ENCODE measurements around the gene PIEZO2.

GRCh38 chr18:8978297-8978758, 124.2 kb upstream of the NDUFV2 start:
- RRBS, result no CpG with 5 or more reads among the region's 7 CpGs

DNA sequence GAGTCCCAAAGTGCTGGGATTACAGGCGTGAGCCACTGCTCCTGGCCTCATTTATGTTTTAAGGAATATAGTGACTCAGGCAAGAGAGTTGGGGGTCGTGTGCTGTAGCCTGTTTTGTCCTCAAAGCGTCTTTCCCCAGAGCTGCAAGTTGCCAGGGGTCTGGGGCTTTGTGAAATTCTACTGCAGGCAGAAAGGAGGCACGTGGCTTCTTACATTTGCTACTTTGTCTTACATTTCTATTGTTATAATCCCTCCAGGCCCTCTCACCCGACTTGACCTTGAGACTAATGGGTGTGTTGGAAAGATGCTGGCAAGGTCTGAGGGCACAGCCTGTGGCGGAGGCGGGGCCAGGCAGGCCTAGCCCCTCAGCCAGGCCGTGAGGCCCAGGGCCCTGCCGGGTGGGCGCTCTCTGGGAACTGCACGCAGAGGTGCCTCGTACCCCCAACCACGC, 85.8 kb upstream of the NDUFV2 start:
- RRBS, result no CpG with 5 or more reads among the region's 13 CpGs

DNA sequence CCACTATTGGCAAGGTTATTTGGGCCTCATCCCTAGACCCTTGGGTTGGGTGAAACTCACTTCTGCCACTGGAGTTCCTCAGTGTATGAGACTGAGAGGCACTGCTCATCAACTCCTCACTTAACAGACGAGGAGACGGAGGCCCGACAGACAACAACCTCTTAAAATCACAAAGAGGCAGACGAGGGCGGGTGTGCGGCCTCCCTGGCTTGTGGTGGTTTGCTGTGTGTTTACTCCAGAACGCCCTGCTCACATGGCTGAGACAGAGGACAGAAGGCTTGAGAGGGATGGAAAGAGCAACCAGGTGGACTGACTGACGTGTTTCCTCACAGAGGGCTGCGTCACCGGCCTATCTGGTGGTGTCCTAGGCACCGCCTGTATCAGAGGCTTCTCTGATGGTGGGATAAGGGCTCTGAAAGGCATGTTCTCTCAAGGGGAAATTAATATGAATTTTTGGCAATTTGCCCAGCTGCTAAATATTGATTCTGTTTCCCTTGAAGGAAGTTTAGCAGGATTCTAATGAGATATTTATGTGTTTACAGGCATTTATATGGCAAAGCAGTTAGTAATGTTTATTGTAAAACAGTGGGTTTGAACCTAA, 47.0 kb upstream of the RALBP1 start:
- RRBS, result no CpG with 5 or more reads among the region's 11 CpGs

GRCh38 chr18:9434219-9434670, 41.1 kb upstream of the RALBP1 start:
- RRBS, result 50% methylated on average over 6 of the region's 15 CpGs

- RRBS, result no CpG with 5 or more reads among the region's 12 CpGs
Measured at GRCh38 chr18:9657882-9658736, 43.8 kb upstream of the PPP4R1 start.

- RRBS, result no CpG with 5 or more reads among the region's 2 CpGs
Measured at GRCh38 chr18:9846636-9846895, 39.2 kb upstream of the TXNDC2 start.

DNA sequence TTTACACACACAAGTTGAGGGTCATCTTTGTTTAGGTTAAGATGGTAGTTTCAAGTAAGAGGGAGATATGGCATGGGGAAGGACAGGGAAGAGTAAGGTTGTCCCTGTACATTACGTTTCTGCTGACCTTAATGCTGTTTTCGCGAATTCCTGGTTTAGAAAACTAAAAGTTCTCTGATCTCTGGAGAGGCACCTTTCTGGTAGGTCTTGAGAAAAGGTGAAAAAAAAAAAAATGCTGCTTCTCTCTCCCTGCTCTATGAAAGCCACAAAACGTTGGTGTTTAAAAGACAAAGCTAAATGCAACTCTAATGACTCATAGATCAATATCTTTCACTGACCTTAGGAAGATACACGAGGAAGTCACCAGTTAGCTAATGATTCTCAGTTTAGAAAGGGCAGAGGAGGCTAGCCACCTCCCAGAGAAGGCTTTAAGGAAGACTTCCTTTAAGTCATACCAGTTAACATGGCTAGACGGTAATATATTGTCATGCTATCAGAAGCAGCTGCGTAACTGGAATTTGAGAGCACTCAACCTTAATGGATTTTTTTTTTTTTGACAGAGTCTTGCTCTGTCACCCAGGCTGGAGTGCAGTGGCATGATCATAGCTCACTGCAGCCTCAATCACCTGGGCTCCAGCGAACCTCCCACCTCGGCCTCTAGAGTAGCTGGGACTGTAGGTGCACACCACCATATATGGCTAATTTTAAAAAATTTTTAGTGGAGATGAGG, 13.2 kb downstream of the TXNDC2 start:
- RRBS, result no CpG with 5 or more reads among the region's 9 CpGs

- RRBS, result no CpG with 5 or more reads among the region's 2 CpGs
Measured at GRCh38 chr18:9950225-9950605, 36.4 kb downstream of the VAPA start.

DNA sequence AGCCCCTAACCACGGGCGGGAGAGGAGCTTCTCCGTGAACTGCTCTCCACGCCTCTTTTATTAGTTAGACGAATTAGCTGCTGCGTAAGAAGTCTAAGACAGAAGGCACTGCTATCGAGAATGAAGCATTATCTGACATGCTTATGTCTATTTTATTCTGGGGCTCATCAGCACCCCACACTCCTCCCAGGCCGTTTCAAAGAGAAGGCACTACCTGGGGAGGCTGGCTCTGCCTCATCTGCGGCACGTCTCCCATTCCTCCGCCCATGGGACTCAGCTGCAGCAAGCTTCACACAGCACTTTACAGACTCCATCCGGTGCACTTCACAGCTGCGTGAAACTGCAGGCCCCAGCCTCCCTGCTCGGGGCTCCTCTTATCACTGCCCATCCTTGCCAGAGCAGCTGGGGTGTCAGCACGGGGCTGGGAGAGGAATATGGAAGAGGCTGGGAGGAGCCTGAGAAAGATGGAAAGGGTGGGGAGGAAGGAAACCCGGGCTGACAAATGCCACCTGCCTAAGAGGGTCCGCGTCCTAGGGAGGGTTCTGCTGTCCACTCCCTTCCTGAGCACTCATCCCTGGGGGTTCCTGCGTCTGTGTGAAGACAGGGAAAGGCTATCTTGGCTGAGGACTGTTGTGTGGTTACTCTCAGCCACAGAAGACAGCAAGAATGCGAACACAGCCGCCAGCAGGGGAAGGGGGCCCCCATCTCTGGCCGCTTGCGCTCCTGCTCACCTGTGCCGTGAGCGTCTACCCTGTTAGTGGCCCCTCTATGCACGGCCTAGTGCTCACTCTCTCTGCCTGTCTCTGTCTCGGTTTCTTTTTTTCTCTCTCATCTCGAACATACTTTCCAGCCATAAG, 207.0 kb upstream of the APCDD1 start:
- RRBS, result no CpG with 5 or more reads among the region's 28 CpGs

DNA sequence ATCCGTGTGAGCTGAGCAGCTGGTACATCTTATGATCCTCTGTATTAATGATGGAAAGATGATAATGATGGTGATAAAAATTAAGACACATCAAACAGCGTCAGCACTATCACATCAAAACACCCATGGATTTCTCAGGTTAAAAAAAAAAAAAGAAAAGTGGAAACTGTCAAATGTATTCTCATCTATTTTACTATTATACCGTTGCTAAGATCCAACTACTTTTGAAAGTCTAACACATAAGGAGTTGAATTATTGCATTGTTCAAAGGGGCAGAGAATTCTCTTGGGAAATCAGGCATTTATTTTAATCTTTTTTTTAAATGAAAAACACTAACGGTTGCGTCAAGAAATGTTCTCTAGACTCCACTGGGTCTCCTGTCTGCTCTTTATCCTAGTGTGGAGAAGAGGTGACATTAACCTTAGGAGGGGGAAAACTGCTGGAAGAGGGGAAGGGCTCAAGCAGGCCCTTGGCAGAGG, 1.3 kb upstream of the APCDD1 start:
- RRBS, result no CpG with 5 or more reads among the region's 5 CpGs

GRCh38 chr18:10520027-10520361, 5.8 kb upstream of the NAPG start:
- RRBS, result no CpG with 5 or more reads among the region's 11 CpGs

GRCh38 chr18:10794562-10795152, 268.8 kb downstream of the NAPG start:
- RRBS, result no CpG with 5 or more reads among the region's 8 CpGs

DNA sequence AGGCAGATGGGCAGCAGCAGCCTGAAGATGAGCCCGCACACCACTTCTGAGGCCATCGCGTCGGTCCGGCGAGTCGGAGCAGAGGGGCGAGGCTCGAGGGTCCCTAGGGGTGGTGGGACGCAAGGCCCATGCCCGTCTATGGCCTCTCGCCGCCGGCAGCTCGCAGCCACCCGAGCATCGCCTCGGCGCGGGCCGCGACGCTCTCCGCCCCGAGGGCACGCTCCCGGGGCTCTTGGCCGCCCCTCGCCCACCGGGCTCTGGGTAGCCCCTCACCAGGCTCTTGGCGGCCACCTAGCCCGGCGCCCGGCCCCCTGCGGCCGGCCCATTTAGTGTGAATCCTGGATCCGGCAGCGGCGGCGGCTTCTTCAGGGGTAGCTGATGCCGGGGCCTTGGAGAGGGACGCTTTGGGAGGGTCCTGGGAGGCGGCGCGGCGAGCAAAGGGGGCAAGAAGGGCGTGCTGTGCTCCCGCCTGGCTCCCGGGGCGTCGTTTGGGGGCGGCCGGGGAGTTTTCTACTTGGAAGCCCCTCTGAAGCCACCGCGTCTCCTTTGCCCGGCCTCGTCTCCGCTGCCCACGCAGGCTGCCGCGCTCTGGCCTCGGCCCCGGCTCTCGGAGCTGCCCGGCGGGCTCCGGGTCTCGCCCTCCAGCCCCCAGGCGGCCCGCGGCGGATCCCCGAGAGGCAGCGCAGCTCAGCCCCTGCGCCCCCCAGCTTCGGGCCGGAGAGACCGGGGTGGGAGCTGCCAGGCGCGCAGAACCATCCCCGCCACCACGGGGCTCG, 648 bp downstream of the PIEZO2 start:
- RRBS, result 17% methylated on average over 55 of the region's 83 CpGs

- RRBS, result 3% methylated on average over 35 of the region's 68 CpGs
Measured at GRCh38 chr18:11149309-11149928, at the start of gene PIEZO2. Gene PIEZO2, minus strand, starts transcription at chr18:11149569.

DNA sequence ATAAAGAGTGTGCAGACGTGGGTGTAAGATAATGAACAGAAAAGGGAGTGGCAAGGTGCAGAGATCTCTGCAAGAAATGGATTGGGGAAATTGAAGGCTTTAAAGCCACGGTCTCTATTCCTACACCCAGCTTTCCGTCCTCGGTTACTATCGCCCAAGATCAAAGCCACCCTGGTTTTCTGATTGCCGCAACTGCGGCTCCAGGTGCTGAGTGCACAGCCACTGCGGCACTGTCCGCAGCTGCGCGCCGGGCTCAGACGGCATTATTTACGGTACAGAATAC, 285 bp upstream of the GNAL start:
- RRBS, result no CpG with 5 or more reads among the region's 14 CpGs

DNA sequence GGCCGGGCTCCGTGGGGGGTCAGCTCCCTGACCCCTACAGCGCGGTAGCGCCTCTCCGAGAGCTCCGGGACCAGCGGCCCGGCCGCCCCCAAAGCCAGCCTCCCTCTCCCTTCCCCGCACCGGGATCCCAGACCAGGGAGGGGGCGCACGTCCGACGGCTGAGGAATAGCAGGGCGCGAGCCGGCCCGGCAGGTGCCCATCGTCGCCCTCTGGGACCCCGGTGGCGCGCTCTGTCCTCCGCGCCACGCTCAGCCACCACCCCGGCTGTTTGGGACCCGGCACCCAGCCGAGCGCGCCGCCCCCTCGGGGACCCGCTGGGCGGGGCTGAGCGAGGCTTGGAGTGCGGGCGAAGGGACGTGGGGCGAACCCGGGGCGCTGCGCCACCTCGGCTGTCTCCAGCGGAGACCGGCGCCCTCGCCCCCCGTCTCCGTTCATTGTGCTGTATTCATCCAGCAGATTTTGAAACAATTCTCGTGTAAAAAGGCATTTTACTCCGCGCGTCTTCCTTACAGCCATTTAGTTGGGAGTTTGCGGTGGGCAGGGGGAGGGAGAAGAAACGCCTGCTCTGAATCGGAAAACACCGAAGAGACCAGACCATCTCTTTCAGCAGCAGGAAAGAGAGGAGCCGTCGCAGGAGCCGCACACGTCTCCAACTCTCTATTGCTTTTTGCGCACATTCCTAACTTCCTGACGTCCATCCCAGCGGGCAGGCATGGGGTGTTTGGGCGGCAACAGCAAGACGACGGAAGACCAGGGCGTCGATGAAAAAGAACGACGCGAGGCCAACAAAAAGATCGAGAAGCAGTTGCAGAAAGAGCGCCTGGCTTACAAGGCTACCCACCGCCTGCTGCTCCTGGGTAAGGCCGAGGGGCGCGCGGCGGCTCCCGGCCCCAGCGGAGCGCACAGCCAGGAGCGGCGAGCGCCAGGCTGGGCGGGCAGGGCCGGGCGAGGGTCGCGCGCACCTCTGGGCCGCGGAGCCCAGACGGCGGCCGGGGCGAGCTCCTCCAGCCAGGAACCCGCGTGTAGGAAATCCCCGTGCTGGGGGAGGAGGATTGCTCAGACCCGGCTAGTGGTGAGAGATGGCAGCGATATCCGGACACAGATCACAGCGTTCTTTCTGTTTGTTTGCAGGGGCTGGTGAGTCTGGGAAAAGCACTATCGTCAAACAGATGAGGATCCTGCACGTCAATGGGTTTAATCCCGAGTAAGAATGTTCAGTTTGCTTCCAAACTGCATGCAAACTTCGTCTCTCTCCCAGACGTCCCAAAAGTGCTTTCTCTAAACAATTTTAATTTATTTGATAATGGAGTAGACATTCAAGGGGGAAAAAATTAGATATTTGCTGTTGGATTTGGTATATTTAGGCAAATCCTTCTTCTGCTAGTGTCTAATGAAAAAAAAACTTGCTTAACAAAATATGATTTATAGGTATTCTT, 63.2 kb downstream of the GNAL start:
- RRBS, result 9% methylated on average over 63 of the region's 113 CpGs

DNA sequence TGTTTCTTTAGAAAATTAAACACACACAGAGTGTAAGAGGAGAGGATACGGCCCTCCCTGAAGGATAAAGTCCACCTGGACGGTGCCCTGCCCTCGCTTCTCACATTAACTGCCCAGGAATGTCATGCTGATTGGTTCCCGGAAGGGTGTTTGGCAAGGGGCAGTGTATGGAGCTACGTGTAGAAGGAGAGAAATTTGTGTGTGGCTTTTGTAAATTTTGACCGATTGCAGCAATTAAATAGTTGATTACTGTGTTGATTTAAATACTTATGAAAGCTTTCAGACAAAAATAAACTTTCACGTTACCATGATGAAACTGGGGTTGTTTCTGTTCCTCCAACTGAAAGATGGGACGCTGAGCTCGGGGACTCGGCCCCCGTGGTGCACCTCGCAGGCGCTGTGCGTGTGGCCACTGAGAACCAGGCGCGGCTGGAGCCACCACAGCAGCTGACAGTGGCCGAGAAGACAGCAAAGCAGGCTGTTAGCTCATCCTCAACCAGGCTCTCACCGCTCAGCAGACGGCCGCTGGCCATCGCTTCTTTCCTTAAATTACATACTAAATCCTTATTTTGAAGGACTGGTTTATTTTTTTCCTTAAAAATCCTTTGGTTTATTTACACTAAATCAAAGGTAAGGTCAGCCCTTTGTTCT, 22.6 kb downstream of the MPPE1 start:
- RRBS, result no CpG with 5 or more reads among the region's 21 CpGs

- RRBS, result no CpG with 5 or more reads among the region's 4 CpGs
Measured at GRCh38 chr18:11983045-11983332, 1.7 kb downstream of the IMPA2 start.

DNA sequence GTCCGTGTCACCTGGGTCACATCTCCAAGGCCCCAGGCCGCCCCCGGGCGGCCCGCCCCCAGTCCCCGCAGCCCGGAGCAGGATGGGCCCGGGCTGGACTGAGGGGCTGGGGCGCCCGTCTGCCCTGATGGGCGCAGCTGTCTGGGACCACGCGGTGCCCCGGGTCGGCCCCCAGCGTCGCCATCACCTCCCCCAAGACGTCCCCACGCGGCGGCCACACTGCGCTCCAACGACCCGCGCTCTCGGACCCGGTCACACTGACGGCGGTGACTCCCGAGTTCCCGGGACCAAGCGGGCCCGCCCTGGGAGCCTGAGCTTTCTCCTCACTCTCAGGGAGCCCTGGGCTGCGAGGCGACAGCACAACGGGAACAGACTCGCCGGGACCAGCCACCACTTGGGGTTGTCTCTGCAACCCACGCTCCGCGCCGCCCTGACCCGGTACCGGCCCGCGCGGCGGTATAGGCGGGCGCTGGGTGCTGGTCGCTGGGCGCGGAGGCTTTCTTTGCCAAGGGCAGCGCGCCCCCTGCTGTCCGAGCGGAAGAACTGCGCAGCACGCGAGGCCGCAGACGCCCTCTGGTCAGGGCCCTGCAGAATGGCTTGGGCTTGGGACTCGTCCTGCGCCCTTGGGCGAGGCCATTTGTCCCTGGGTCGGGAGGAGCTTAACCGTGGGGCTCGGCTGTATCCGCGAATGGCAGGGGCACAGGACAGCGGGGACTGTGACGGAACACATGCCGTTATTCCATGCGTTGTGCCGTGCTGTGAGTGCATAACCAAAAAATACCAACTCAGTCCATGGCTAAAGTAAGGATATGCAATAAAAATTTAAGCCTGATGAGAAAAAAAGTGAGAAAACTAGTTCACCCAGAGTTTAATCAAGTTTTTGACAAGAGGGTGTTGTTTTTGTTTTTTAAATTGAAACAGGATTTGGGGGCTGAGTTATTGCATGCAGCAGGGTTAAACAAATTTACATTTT, 54.8 kb upstream of the ANKRD62 start:
- RRBS, result 2% methylated on average over 32 of the region's 75 CpGs